Monocyte (primary cell): ENCODE measurements around a stretch of chr7.

GRCh38 chr7:17130222-17130806 is 168.1 kb upstream of the AHR start:
- PRO-cap, 2 experiments, result no peak in any of the 2 experiments

DNA sequence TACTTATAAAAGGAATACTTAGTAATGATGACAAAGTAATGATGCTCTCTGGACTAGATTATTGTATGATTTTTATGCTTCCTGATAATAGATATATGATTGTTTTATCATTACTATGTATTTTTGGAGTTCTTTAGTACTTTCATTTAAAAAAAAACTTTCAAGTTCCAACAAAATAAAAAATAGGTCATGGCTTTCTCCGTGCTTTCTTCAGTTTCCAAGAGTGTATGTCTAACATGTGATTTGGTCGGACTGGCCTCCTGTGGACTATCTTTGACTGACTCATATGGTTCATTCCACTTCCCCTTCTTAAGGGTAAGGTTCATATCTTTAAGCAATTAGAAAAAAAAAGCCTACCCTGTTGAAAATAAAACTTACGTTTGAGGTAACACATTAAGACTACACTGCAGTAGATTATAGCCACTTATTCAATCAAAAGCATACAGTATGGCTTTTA is 112.8 kb upstream of the AHR start:
- PRO-cap, 2 experiments, result peak in 1 of 2 experiments; most common minus-strand start position 218 of the sequence (in 1)

DNA sequence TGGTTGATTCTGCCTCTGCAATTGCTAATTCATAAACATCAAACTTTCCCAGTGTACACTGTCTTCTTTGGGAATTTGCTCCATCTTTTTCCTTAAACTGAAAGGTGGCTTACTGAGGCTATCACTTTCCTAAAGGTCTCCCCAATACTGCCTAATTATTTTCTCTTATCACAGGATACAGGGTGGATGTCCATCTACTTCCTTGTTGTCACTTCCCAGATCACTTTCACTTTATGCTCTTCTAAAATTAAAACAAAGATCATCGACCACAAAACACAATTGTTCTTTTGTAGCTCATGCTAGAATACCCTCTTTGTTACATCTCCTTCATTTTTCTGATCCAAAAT is 1.4 kb upstream of the AHR start:
- PRO-cap, 2 experiments, result no peak in any of the 2 experiments

- PRO-cap, 2 experiments, result no peak in any of the 2 experiments
Measured at GRCh38 chr7:17302586-17303069, 4.2 kb downstream of the AHR start.

DNA sequence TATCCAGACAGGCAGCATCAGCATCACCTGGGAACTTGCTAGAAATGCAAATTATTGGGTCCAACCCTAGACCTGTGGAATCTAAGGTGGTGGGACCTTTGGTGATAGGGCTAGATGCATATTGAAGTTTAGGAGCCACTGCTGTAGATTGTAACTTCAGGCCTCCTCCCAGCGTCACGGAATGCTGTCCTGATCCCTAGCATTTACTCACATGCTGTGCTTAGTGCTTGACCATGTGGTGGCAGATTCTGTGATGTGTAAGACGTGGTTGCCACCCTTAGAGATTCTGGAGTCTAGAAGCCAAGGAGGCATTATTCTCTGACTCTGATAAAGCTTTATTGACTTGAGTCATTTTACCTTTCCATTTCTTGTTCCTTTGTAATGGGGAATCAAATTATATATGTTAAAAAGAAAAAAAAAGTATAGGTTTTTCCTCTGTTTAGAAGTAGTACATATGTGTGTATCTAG is 13.5 kb downstream of the AHR start:
- PRO-cap, 2 experiments, result no peak in any of the 2 experiments

DNA sequence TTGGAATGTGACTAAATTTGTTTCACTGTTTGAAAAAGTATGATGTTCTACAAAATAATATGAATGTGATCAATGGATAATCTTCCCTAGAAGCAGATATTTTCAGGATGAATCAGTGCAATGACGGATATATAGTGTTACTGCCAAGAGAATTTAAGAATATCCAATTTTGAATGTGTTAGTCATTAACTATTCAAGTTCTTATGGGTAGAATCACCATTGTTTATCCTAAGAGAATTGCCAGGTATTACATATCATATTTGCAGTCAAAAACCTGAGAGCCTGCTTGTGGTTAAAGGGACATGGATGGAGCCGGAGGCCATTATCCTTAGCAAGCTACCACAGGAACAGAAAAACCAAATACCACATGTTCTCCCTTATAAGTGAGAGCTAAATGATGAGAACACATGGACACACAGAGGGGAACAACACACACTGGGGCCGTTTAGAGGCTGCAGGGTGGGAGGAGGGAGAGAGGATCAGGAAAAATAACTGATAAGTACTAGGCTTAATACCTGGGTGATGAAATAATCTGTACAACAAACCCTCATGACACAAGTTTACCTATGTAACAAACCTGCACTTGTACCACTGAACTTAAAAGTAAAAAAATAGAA is 27.0 kb downstream of the AHR start:
- PRO-cap, 2 experiments, result peak in 1 of 2 experiments; most common plus-strand start position 275 of the sequence (in 1)

DNA sequence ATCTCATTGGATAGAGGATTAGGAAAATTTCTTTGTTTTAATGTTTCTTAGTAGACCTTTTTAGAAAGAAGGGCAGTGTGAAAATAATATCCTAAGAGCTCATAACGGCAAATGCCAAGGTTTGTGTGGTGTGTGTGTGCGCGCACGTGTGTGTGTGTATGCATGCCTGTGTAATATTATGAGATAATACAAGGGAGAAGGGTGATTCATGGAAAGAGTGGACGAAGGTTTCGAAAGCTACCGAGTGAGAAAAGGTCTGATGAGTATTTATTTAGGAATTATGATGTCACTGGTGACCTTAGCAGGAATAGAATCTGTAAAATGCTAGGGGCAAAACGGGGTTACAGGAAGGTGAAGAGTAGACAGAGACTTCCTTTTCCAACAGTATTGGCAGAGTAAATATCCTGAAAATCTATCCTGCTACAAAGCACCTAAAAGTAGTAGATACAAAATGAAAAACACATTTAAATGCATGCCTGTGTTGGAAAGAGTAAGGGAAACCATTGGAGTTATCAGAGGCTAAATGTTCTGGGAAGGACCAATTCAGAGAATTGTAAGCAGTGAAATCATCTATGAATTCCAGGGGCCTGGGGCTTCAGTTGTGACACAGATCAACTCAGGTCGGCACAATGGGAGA is 107.4 kb downstream of the AHR start:
- PRO-cap, 2 experiments, result peak in 1 of 2 experiments; most common plus-strand start position 339 of the sequence (in 1)

DNA sequence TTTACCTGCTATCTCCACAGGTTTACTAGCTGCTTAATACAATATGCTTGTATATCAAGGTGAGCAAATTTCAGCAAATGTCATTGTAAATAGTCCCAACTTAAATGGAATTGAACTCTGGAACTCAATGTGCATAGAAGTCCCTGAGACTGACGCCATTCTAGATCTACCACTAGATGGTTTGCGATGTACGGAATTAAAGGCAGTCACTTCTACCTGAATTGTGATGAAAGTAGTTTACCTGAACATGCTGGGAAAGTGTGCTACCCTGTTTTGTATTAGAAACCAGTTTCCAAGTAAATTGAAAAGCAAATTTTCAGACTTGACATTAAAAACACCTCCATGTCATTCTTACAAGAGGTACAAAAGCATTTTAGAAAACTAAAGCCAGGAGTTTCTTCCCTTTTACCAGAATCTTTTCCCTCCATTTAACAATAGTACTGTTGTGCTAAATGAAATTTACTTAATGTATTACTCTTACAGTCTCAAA is 952 bp upstream of the SNX13 start:
- PRO-cap, 2 experiments, result no peak in any of the 2 experiments

GRCh38 chr7:18508805-18509547 is 13.4 kb downstream of the HDAC9 start:
- PRO-cap, 2 experiments, result no peak in any of the 2 experiments

GRCh38 chr7:18584806-18585780 is 89.5 kb downstream of the HDAC9 start:
- PRO-cap, 2 experiments, result no peak in any of the 2 experiments

DNA sequence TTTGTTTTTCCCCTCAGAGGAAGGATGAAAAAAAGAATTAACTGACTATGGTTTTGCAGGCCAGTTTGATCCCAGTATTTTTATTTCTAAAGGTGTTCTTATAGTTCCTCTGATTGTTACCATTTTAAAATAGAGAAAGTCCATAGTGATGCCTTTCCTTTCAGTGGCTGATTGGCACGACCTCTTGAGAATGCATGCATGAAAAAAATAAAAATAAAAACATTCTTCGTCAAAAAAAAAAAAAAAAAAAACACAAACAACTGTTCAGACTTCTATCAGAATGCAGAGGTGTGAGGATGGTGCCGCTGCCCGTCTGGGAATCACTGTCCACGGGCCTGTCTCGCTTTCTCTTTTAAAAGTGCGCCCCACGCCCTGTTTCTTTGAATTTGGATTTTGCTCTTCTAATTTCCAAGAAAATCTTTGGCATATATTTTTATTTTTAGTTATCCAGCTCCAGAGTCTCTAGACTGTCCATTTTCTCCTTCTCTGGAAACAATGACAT is 1.8 kb downstream of the TWIST1 start:
- PRO-cap, 2 experiments, result no peak in any of the 2 experiments

- PRO-cap, 2 experiments, result no peak in any of the 2 experiments
Measured at GRCh38 chr7:19116277-19117159, 918 bp downstream of the TWIST1 start.

DNA sequence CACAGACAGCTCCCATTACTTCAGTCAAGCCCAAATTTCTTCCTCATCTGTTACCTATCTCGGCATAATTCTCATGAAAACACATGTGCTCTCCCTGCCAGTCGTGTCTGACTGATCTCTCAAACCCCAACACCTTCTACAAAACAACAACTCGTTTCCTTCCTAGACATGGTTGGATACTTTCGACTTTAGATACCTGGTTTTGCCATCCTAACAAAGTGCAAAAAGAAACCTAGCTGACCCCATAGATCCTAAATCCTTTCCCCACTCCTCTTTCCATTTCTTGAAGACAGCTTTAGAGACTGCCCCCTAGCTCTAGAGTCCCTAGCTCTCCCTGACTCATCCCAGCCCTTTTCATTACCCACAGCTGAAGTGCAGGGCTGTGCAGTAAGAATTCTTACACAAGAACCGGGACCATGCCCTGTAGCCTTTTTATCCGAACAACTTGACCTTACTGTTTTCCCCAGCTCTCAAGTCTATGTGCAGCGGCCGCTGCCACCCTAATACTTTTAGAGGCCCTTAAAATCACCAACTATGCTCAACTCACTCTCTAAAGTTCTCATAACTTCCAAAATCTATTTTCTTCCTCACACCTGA is 93.1 kb downstream of the MACC1 start:
- PRO-cap, 2 experiments, result no peak in any of the 2 experiments

DNA sequence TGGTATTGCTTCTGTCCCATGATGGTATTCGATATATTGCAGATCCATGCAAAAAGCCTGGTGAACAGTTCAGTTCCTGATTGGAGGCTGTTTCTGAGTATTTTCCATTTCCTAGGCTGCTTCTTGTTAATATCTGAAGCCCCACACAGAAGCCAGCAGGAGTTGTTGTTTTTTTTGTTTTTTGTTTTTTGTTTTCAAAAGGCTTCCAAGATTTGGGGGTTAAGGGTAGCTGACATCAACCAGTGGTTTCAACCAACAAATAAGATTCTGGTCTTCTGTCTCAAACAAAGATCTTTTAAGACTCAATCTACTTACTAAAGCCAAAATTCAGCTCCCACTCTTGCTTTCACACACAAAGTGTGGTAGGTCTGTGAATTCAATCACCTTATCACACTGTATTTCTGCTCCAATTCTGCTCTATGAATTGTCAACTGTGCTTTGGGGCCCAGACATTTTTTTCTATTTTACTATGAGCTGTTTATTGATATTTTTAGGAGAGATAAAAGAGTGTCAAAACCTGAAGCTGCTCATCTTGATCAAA is 37.6 kb downstream of the MACC1 start:
- PRO-cap, 2 experiments, result no peak in any of the 2 experiments

GRCh38 chr7:20193389-20193888 is 23.7 kb downstream of the MACC1 start:
- PRO-cap, 2 experiments, result peak in 1 of 2 experiments; most common plus-strand start chr7:20193630 (in 1)

- PRO-cap, 2 experiments, result peak in 2 of 2 experiments; most common plus-strand start chr7:20201187 (in 2); most common minus-strand start chr7:20200849 (in 1)
Measured at GRCh38 chr7:20200408-20201261, 16.5 kb downstream of the MACC1 start.

GRCh38 chr7:20301611-20301980 is 29.1 kb upstream of the ITGB8 start:
- PRO-cap, 2 experiments, result peak in 1 of 2 experiments; most common minus-strand start chr7:20301692 (in 1)

DNA sequence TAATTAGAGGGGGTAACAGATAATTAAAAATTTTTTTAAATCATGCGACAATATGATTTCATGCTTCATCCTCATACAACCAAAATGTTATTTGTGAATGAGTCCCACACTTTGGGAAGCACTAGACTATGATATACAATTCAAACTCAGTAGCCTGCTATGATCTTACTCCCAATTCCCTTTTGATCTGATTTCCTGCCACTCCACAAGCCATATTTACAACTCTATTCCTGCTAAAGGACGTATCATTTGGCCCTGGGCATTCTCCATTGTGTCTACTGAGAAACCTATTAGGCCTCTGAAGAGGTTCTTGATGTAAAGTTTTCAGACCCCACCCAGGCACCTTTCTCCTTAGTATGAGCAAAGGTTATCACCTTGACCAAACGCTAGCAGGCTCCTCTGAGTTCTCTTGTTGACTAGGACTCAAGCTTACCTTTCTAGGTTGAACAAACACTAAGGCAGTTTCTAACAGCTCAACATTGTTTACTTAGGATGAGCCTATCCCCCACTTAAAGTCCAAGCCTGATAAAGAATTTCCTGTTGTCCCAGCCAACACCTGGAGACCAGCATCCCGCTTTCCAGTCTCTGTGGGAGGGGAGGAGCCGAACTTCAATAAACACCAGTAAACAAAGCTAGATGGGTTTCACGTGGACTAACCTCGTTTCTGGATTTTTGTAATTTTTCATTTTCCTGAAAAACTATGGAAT is 26.4 kb upstream of the ITGB8 start:
- PRO-cap, 2 experiments, result no peak in any of the 2 experiments

GRCh38 chr7:20835157-20835510 is 48.4 kb upstream of the SP8 start:
- PRO-cap, 2 experiments, result no peak in any of the 2 experiments

GRCh38 chr7:21146616-21147250 is 281.1 kb upstream of the SP4 start:
- PRO-cap, 2 experiments, result no peak in any of the 2 experiments